BJ (cell line): Measurements from ENCODE around the gene EZH2.

DNA sequence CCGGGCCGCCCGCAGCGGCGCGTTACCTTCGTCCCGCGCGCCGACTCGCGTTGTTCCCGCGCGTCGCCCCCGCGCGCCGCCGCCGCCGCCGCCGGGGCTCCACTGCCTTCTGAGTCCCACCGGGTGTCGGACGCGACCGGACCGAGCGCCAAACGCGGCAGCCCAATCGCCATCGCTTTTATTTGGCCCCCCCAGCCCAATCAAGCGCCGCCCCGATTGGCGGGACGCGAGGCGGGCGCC is at the start of gene EZH2:
Gene EZH2 (minus strand): TSS at position 154 of the 240 bp plus-strand sequence.
- CAGE, long polyA plus RNA, result start-site peak on the minus strand centred at position 101 of the sequence, 108 bp wide, 1,511 and 732 reads in 2 replicates
- RRBS, result 0% methylated on average over 20 of the region's 45 CpGs

- CAGE, long polyA plus RNA, result no peak
- RRBS, result no CpG with 5 or more reads among the region's 12 CpGs
These were observed 48.5 kb downstream of the PDIA4 start for GRCh38 chr7:148979693-148980250.

DNA sequence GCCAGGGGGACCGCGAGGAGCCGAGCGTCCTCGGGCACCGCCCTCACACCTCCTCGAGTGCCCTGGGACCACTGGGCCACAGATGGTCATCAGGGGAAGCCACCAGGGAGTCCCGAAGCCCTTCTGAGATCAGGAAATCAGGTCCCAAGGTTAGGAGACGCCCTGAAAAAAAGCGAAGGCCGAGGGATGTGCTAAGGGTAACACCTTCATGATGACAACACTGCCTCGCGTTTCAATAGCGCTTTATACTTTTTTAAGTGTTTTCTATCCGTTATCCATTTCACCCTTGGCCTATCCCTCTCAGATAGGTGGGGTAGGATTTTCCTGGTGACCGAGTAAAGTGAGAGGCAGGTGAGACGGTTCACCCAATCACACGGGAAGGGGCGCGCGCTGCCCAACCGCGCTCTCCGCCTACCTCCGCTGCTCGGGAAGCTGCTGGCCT is 14.6 kb upstream of the ZNF212 start:
- CAGE, long polyA plus RNA, result no peak
- RRBS, result no CpG with 5 or more reads among the region's 26 CpGs

GRCh38 chr7:149225858-149227184 is 13.1 kb upstream of the ZNF212 start:
- CAGE, long polyA plus RNA, result no peak
- RRBS, result 95% methylated on average over 8 of the region's 42 CpGs

- CAGE, long polyA plus RNA, result no peak
These were observed 91.3 kb downstream of the ZNF777 start for GRCh38 chr7:149369568-149370052.

DNA sequence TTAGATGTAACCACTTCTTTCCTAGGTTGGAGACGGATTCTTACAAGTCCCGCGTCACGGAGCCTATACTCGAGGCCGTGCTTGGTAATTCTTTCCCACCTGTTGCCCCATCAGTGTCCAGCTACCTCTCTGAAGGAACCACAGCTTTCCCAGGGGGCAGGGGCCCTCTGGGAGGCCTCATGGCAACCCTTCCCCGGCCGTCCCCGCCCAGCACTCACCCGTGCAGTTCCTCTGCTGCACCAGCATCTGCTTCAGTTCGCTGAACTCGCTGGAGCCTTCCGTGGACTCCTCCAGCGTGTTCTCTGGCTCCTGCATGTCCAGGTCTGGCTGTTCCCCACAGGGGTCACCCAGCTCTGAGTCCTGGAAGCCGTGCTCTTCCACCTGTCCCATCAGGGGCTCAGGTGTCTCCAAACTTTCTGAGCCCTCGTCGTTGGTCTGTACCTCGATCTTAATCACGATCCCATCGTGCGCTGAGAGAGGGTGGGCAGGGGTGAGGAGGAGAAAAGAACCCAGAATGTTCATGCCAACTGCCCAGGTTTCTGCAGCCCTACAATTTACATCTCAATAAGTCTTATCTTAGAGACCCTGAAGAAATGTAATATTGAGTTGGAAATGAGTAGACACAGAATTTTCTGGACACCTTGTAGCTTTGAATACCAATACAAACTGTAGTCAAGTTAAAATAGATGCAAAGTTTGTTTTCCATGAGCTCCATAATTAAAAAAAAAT is 24.3 kb downstream of the ZNF777 start:
- CAGE, long polyA plus RNA, result no peak
- RRBS, result no CpG with 5 or more reads among the region's 21 CpGs

GRCh38 chr7:149596643-149597429 is 99.2 kb upstream of the ZNF746 start:
- CAGE, long polyA plus RNA, result no peak
- RRBS, result no CpG with 5 or more reads among the region's 10 CpGs

DNA sequence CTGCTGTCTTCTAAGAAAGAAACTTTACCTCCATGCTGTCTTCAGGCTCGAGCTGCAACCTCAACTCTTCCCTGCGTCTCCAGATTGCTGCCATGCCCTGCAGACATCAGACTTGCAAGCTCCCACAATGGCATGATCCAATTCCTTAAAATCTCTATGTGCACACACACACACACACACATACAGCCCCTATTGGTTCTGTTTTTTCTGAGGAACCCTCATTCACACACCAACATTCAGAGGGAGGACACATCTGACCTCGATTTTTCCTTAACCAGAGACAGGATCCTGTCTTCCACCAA is 102.6 kb upstream of the KRBA1 start:
- CAGE, long polyA plus RNA, result no peak
- RRBS, result no CpG with 5 or more reads among the region's 3 CpGs

- CAGE, long polyA plus RNA, result no peak
- RRBS, result no CpG with 5 or more reads among the region's 25 CpGs
These were observed 21.5 kb downstream of the KRBA1 start for GRCh38 chr7:149735860-149737139.

GRCh38 chr7:149770883-149771455 is 2.4 kb downstream of the ZNF467 start:
- CAGE, long polyA plus RNA, result no peak
- RRBS, result no CpG with 5 or more reads among the region's 10 CpGs

- CAGE, long polyA plus RNA, result no peak
- RRBS, result no CpG with 5 or more reads among the region's 10 CpGs
These were observed 16.6 kb downstream of the ZNF862 start for GRCh38 chr7:149854709-149855262.

- CAGE, long polyA plus RNA, result no peak
- RRBS, result 2% methylated on average over 13 of the region's 17 CpGs
These were observed 305 bp downstream of the ATP6V0E2 start for GRCh38 chr7:149874169-149874378.

DNA sequence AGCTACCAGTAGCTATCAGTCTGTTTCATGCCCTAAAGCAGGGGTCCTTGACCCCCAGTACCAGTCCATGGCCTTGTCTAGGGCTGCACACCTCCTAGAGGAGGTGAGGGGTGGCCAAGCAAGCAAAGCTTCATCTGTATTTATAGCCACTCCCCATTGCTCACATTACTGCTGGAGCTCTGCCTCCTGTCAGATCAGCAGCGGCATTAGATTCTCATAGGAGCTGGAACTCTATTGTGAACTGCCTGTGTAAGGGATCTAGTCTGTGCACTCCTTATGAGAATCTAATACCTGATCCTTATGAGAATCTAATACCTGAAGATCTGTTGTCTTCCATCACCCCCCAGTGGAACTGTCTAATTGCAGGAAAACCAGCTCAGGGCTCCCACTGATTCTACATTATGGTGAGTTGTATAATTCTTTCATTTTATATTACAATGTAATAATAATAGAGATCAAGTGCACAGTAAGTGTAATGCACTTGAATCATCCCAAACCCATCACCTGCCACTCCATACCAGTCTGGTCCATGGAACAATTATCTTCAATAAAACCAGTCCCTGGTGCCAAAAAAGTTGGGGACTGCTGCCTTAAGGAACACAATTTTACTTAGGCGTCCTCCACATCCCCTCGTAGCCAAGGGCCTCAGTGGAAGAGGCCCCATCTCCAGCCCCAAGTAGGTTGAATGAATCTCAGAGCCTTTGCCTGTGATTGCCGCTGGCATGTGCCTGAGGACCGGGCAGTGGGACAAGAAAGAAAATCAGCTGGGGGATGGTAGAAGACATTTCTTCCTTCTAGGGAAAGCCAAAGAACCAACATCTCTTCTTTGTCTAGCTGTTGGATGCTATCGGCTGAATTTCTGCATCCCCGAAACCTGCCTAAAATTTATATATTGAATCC is 154.8 kb upstream of the LRRC61 start:
- CAGE, long polyA plus RNA, result no peak
- RRBS, result no CpG with 5 or more reads among the region's 7 CpGs

- CAGE, long polyA plus RNA, result no peak
- RRBS, result 33% methylated on average over 1 of the region's 6 CpGs
These were observed 969 bp upstream of the LRRC61 start for GRCh38 chr7:150321961-150322811.

DNA sequence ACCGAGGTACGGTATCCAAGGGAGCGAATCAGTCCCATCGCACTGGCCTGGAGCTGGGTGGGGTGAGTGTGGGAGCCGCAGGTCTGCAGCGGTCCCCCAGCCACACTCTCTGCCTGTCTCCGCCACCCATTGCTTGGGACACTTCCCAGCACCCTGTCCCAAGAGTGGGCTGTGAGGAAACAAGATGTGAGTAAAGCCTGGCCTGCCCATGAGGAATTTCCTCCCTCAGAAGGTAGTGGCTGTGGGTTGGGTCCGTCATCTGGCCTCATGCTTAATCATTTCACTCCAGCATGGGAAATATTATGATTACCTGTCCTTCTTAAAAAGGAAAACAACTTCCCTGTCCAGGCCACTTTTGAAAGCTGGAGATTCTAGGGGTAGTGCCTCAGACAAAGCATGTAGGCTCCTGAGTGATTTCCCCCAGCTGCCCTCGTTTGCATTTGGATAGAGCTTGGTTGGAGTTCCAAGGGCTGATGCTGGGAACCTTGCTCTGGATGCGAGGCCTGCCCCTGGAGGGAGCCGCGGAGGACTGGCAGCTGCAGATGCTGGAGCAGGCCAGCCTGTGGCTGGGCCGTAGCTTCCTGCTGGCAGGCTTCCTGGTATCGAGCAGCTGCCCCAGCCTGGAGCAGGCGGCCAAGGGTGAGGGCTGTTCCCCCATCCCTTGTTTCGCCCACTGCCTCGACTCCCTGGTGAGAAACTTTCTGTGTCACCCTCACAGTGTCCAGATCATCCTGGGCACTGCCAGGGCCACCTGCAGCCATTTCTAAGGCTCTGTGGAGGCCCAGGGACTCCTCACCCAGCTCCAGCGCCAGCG is 6.3 kb upstream of the ACTR3C start:
- CAGE, long polyA plus RNA, result no peak
- RRBS, result no CpG with 5 or more reads among the region's 19 CpGs

GRCh38 chr7:150372985-150374015 is 4.7 kb downstream of the REPIN1 start:
- CAGE, long polyA plus RNA, result no peak
- RRBS, result no CpG with 5 or more reads among the region's 24 CpGs

DNA sequence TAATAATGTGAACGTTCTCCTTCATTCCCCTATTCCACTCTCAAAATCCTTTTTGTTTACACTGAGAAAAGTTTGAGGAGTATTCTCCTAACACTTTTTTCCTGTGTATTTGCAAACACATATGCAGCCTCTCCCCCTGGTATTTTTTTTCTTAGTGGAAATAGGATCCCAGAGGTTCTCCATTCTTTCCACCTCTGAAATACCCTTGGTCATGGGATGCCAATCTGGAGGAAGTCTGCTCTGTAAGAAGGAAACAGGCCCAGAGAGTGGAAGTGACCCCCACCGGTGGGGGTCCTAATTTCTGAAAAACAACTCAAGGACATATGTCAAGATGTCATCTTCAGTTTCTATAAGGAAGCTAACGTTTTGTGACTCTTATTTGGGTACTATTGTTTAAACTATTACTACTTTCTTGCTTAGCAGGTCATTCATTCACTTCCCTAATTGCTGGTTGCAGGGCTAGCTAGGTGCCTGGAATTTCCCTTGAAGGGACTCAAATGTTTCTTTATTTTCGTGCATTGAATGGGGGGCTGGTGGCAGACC is 2.0 kb upstream of the ZNF775 start:
- CAGE, long polyA plus RNA, result no peak
- RRBS, result no CpG with 5 or more reads among the region's 4 CpGs

DNA sequence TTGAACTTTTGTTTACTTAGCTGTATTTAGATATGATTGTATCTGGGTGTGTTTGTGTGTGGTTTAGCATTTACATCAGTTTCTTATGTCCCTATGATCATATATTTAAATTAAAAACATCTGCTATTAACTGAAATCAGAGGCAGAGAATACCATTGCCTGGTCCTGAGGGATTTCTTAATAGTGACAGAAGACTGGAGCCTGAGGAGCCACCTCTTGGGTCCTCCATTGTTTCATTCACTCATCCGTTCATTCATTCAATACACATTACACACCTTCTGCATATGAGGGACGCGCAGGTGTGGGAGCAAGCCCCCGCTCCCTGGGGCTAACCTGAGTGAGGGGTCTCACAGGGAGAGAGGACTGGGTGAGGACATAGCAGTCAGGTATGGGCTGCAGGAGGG is 4.0 kb downstream of the ZNF775 start:
- CAGE, long polyA plus RNA, result no peak
- RRBS, result no CpG with 5 or more reads among the region's 4 CpGs

DNA sequence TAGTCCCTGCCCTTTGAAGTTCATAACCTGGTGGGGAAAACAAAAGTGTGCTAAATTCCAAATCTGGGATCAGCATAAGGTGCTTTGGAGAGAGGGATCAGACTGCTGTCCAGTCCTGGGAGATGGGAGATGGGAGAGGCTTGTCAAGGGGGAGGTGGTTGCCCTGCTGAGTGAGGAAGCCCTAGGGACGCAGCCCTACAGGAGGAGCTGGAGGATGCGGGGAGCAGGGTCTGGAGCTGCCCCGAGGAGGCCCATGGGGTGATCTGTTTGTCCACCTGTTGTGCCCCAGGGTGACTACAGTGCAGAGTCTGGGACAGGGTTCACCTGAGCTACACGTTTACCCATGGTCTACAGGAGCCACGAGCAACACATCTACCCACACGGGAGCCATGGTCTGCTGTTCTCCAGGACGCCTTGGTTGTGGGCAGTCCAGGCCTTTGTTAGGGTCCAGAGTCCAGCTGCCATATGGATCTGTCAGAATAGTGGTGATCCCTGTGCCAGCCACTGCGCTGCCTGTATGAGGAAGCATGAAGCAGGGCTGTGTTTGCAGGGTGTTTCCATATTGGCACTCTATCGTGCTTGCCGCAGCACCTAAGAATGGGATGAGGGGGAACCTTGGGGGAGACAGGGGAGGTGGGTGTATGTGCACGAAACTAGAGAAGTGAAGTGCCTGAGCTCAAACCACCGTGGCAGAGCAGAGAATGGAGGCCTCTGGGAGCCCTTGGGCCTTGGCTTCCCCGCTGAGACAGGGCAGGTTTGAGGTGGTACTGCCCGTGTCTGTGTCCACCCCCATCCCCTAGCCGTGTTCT is 2.7 kb upstream of the ENSG00000284691 start:
- CAGE, long polyA plus RNA, result no peak
- RRBS, result no CpG with 5 or more reads among the region's 15 CpGs

- CAGE, long polyA plus RNA, result no peak
- RRBS, result no CpG with 5 or more reads among the region's 17 CpGs
These were observed 15.5 kb downstream of the ENSG00000284691 start for GRCh38 chr7:150421044-150421400.